Umbilical cord (tissue), 2 donors: ENCODE results near the genes ANXA6 and CCDC69.

- RAMPAGE, long total RNA, result no peak
Measured at GRCh38 chr5:151021154-151021520, 746 bp downstream of the GPX3 start.

- RAMPAGE, long total RNA, result no peak
Measured at GRCh38 chr5:151024083-151024953, 3.9 kb downstream of the GPX3 start.

GRCh38 chr5:151025754-151026518, 5.5 kb downstream of the GPX3 start:
- RAMPAGE, long total RNA, result no peak

- RAMPAGE, long total RNA, result no peak
Measured at GRCh38 chr5:151078157-151079276, 2.3 kb downstream of the TNIP1 start.

DNA sequence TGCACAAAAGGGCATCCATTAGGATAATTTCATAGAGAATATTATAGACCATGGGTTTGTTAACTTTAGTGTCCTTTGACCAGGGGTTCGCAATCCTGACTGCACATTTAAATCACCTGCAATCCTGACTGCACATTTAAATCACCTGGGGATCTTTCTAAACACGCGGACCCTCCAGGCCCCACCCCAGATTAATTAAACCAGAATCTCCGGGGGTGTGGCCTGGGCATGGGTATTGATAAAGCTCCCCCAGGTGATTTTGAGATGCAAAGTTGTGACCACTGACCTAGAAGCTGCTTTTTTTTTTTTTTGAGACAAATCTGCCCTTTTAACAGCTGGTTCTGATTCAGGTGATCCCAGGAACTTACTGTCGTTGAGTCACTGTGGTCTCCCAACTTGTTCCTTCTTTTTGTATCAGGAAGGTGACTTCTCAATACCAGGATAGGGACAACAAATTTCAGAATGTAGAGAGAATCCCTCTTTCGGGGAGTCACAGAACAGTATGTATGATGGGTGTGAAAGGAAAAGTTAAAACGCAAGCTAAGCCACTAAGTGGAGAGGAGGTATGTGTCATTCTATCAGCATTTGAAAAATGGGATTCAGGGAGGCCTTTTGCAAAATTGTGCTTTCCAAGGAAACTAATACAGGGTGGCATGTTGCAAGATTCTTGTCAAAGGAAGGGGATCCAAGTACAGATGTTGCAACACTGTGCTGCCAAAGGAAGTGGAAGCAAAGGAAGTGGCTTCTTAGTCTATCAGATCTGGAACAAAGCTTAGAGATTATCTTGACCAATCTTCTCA, 12.4 kb upstream of the TNIP1 start:
- RAMPAGE, long total RNA, result no peak

- RAMPAGE, long total RNA, result no peak
Measured at GRCh38 chr5:151098081-151098628, 17.3 kb upstream of the TNIP1 start.

DNA sequence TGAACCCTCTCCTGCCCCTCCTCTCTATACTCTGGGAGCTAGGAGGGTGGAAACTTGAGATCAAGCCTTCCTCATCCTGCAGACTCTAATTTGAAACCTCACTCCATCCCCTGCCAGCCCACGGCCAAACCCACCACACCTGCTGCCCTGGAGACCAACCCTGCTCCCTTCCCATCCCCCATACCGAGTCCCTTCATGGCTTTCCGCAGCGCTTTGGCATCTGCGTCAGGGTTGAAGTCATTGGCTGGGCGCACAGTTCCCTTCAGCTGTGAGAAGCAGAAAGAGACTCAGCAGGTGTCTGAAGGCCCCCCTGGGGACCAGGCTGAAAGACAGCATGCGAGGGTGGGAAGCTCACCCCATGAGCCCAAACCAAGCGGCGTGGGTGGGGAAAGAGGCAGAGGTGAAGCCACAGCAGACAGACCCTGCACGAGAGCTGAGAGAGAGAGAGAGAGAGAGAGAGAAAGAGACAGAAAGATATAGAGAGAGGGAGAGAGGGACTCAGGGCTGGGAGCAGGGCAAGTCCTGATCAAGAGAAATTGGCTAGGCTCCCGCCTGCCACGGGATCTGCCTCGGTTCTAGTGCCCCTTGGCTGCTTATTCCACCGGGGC, 33.4 kb downstream of the ANXA6 start:
- RAMPAGE, long total RNA, result no peak

DNA sequence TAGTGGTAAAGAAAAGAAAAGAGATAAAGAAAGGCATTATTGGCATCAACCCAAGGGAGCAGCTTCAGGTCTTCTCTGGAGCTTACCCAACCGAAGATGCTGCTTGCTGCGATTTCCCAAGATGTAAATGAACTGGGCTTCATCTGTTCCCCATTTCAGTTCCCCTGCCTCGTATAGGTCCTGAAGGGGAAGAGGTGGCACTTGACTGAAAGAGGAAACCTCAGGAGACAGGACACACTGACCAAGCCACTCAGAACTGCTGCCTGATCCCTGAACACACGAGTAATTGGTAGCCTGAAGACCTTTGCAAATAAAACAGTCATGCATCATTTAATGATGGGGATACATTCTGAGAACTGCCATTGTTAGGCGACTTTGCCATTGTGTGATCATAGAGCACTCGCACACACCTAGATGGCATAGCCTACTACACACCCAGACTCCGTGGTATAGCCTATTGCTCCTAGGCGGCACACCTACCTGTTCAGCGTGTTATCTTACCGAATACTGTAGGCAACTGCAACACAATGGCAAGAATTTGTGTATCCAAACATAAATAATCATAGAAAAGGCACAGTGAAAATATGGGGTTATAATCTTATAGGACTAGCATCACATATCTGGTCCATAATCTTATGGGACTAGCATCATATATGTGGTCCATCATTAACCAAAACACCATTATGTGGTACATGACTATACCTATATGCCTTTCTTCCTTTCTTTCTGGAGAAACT, 24.4 kb downstream of the ANXA6 start:
- RAMPAGE, long total RNA, result no peak

DNA sequence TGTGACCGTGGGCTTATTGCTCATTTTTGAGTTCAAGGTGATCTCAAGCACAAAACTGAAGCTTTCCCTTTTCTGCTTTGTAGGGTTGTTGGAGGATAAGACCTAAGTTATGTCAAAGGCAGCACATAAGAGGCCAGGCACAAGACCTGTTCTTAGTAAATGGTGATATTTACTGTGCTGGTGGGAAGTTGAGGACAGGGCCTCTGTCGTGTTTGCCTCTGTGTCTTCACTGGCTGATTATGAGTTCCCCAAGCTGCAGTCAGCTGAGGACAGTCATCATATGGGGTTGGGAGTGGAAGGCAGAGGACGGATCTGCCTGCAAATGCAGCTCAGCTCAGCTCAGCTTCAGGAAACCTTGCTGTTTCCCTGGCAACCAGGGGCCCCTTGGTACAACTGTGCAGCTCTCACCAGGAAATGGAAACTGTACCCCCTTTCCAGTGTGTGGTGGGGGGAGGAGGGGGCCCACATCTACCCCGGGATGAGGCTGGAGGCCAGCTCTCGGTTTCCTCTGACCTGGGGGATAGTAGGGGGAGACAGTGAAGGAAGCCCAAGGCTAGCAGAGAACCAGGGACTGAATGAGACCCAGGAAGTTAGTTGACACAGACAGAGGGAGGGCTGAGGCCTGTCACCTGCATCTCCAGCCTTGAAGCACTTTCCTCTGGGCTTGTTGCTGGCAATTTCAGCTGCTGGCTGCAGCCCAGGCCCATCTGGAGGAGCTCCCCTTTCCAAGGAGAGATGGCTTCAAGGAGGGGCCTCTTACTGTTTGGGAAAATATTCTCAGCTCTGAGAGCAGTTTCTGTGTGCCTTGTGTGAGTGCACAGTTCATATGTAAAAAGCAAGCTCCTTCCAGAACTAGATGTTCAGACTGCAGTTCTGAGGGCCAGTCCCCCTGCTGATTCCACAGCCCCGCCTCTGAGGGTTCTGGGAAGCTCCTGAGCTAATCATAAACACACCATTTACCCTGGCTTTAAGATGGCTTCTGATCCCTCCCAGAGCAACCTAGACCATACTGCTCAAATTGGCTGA, 7.0 kb downstream of the ANXA6 start:
- RAMPAGE, long total RNA, result no peak

GRCh38 chr5:151156034-151156893, 1.3 kb downstream of the ANXA6 start:
- RAMPAGE, long total RNA, result no peak

DNA sequence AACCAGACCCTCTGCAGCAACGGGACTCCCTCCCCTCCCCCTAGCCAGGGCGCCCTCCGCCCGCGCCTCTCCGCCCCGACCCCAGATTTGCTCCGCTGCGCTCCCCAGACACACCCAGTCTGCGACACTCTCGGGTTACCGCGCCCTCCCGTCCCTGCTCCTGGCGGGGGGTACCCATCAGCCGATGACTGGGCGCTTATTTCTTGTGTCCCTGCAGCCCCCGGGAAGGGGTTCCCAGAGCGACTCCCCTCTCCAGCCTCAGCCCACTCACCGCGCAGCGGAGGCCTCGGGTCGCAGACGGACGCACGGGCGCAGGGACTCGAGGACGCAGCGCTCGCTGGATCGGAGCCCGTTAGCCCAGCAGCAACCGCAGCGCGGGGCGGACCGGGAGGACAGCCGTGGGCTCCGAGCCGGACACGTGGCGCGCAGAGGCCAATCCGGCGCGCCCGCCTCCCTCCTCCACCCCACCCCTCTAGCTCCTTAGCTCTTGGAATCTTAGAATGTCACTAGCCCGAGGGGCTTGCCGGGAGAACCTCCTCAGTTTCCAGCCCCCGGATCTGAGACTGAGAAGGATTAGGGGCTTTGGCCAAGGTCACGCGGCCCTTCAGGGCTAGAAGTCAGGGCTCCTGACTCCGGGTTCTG, at the start of gene ANXA6:
TSS of gene ANXA6 (minus strand) at position 371 of the 642 bp plus-strand sequence.
- RAMPAGE, long total RNA, result start-site peak on the minus strand centred at position 337 of the sequence, 76 bp wide, 995 and 460 reads in 2 replicates

DNA sequence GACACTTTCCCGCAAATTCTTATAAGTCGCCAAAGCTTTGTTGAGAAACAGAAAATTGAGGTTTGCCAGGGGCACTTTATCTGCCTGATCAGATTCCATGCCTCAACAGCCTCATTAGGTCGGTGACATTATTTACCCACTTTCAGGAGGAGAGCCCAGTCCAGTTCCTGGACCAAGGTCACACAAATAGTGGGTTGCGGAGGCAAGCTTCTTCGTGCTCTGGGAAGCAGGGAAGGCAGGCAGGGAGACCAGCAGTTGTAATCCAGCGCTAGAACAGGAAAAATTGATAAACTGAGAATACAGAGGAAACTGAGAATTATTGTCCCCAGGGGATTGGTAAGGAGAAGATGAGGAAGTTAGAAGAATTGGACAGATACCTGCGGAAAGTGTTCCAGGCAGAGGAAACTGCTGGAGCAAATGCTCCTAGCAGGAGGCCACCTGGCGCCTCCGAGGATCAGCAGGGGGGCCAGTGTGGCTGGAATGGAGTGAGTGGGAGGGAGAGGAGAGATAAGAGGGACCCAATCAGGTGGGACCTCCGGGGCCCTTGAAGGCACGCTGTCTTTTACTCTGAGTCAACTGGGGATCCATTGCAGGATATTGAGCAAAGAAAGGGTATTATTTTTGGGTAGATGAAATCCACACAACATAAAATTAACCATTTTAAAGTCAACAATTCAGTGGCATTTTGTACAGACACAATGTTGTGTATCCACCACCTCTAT, 633 bp upstream of the ANXA6 start:
- RAMPAGE, long total RNA, result no peak

- RAMPAGE, long total RNA, result no peak
Measured at GRCh38 chr5:151223588-151224385, at the start of gene CCDC69. TSS of gene CCDC69 (minus strand) at chr5:151224092.

DNA sequence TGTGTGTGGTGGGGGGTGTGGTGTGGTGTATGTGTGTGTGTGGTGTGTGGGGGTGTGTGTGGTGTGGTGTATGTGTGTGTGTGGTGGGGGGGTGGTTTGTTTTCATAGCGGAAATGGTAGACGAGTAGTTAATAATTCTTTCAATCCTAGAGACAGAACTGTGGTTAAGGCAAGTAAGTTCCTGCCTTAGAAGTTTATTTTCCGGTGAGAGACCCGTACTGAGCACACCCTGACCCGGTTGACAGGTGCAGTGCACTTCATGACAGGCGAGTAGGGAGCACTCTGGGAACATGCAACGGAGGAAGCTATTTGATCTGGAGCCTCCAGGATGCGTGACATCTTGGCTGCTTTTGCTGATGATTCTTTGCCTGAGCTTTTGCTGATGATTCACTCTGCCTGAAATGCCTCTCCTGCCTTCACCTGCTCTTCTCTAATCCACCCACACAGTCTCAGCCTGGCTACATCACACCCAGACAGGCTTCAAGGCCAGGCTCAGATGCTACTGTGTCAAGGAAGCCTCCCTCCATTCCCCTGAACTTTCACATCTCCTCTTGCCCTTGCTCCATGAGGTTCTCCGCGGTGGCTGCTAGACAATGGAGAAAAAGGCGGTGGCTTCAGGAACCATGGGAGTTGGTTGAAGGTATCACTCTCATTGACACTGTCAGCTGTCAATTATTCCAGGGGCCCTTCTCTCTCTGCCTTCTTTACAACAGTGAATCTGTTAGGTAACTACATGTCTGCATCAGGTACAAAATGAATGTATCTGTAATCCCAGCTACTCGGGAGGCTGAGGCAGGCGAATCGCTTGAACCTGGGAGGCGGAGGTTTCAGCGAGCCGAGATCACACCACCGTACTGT, 22.0 kb upstream of the FAT2 start:
- RAMPAGE, long total RNA, result no peak

- RAMPAGE, long total RNA, result no peak
Measured at GRCh38 chr5:151678016-151678668, 8.6 kb downstream of the SPARC start.

DNA sequence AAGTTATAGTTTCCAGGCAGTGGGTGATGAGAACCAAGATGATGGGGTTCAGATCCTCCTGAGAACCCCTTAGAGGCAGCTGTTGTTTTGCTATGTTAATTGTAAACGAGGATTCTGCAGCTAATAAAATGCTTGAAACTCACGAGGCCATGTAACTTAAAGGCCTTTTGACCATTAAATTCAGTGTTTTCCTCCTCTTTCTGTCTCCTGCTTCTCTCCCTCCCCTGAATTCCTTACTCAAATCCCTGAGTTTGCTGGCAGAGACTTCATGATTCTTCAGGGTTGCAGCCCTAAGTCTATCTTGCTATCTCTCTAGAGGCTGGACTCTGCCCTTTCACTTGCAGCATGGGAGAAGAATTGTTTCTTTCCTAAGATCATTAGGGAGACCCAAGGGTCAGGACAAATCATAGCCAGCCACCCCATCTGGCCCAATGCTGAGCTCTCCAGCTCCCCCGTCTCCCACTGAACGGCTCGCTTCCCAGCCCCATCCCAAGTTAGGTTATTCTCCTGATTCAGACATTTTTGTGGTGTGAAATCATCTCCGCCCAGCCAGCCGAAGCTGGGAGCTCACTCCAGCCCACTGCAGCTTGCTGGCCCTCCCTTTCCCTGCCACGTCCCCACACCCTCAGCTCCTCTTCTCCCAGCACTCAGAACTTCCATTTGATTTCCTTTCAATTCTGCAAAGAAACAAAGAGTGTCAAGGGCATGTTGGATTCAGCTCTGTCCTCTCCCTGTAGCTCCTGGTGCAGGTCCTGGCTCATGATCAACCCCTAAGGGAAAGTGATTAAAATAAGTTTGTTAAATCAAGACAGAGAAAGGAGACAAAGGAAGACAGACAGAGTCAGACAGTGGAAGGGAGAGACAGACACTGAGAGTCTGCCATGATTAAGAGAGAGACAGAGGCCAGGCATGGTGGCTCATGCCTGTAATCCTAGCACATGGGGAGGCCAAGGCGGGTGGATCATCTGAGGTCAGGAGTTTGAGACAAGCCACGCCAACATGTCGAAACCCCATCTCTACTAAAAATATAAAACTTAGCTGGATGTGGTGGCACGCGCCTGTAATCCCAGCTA, 12.4 kb upstream of the SPARC start:
- RAMPAGE, long total RNA, result no peak

- RAMPAGE, long total RNA, result no peak
Measured at GRCh38 chr5:151772846-151772937, 938 bp downstream of the G3BP1 start.

GRCh38 chr5:152689249-152689805, 284.2 kb upstream of the NMUR2 start:
- RAMPAGE, long total RNA, result no peak

DNA sequence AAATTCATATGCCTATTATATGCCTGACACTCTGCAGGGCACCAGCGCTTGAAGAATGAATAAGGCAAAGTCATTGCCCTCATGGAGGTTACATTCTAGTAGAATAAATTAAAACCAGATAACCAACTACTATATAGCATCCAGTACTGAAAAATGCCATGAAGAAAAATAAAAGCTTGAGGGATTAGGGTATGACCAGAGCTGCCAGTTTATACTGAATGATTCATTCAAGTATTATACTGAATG, 179.2 kb downstream of the FAM114A2 start:
- RAMPAGE, long total RNA, result no peak

DNA sequence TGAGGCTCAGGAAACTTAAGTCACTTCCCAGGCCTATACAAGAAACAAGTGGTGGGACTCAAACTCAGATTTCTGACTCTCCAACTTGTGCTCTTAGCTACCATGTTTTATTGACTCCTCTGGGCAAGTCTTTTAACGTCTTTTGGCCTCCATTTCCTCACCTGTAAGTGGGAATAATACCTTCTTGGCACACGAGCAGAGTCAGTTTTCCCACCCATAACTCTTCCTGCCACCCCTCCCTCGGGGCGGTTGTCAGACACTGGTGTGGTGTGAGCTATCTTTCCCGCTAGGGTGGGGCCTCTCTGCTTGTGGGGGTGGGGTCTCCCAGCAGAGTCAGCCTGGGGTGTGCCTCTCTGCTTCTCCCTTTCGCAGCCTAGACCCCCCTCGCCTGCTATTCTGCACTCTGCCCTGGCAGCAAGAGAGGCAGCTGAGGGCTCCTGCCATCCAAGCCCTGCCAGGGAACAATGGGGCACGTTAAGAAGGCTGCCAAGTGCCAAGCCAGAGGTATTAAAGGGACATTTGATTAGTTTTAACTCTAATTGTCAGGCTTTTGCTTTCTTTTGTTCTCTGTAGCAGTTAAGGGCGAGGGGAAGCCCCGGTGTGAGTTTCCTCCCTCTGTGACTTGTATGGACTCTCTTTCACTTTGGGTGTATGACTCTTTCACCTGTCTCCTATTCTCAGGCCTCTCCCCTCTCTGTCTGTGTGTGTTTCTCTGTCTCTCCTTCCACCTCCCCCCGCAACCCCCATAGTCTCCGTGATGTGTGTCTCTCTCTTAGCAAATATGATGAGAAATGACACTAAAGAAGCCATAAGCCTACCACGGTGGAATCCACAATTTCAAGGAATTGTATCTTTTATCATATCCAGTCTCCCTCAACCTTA, 12.2 kb downstream of the GALNT10 start:
- RAMPAGE, long total RNA, result no peak